Omental fat pad (tissue), 4 donors: ENCODE data around the gene WDR45B.

DNA sequence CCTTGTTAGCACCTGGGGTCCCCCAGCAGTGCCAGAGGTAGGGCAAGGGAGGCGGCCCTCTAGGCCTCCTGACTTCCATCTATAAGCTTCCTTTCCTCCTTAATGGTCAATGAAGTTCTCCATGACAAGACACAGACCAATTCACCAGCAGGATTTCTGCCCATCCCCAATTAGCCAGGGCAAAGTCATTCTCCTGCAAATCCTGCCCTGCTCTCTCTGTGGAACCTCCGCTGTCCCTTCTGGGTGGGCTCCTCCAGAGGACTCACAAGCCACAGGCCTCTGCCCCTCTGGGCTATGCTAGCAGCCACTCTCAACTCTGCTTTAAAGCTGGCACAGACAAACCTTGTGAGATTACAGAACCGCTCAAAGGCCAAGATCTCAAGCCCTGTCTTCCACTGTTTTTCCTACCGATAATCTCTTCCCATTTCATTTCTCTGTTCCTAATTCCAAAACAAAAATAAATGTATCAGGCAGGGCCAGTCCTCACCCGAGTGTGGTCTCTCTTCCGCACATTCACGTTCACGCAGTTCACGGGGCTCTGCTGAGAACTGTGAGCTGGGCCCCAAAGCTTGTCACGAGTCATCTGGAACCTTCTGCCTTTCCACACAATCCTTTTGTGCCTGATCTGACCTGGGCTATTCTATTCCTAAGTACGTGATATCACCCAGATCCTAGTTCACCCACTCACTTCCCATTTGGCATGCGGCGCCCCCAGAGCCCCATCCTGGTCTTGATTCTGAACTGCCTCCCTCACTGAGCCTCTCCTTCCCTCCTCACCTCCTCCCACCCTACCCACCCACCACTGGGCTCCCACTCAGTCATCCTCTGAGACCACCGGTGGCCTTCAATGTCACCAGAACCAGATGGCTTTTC is 18.8 kb downstream of the WDR45B start:
- PRO-cap: no peak
- RAMPAGE, long total RNA, 4 experiments: no peak in any of the 4 experiments

GRCh38 chr17:82648186-82649055 is at the start of gene WDR45B:
Gene WDR45B (minus strand): TSS chr17:82648444.
- PRO-cap: unidirectional peak, minus-strand start at chr17:82648444
- RAMPAGE, long total RNA, 4 experiments: start-site peak on the minus strand in 4 of 4 experiments, at chr17:82648313-82648461 at its widest, 95 to 2,193 reads per replicate

GRCh38 chr17:82781382-82782236 is 29.7 kb downstream of the TBCD start:
- PRO-cap: no peak
- RAMPAGE, long total RNA, 4 experiments: no peak in any of the 4 experiments

DNA sequence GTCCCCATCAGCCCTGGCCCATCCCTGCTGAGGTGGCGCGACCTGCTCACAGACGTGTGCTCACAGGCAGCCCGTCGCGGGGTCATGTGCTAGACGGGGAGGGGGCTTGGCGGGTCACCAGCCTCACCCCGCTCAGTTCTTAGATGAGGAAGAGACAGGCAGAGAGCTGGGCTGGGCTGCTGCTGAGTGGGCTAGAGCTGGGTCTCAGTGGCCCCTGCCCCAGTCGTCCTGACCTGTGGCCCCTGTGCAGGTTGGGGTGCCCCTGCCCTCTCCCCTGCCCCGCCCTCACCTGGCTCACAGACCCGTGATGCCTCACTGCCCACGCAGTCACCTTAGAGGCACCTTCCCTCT is 37.4 kb downstream of the TBCD start:
- PRO-cap: no peak
- RAMPAGE, long total RNA, 4 experiments: no peak in any of the 4 experiments

- PRO-cap: no peak
- RAMPAGE, long total RNA, 4 experiments: no peak in any of the 4 experiments
These were observed 40.3 kb downstream of the ZNF750 start for GRCh38 chr17:82799435-82799925.

- PRO-cap: no peak
- RAMPAGE, long total RNA, 4 experiments: no peak in any of the 4 experiments
These were observed 8.4 kb upstream of the ZNF750 start for GRCh38 chr17:82847996-82848790.

DNA sequence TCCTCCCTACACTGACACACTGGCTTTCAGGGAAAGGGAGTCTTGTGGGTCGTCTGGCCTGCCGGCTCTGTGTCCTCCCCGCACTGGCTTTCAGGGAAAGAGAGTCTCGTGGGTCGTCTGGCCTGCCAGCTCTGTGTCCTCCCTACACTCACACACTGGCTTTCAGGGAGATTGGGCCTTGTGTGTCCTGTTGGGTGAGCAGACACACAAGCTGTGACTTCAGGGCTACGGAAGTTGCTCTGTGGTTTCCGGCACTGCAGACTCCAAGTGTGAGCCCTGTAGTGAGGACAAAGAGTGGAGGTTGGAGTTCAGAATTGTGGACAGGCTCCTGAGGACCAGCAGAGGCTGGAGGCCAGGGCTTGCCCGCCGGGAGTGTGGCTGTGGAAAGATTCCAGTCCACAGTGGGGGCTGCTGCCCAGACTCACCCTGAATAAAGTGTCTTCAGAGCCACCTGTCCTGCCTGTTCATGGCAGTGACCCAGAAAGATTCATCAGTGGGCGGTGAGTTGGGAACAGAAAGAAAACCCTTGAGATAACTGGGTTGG is 19.6 kb upstream of the ZNF750 start:
- PRO-cap: no peak
- RAMPAGE, long total RNA, 4 experiments: no peak in any of the 4 experiments

- PRO-cap: no peak
- RAMPAGE, long total RNA, 4 experiments: no peak in any of the 4 experiments
These were observed 24.2 kb upstream of the ZNF750 start for GRCh38 chr17:82863907-82864607.

DNA sequence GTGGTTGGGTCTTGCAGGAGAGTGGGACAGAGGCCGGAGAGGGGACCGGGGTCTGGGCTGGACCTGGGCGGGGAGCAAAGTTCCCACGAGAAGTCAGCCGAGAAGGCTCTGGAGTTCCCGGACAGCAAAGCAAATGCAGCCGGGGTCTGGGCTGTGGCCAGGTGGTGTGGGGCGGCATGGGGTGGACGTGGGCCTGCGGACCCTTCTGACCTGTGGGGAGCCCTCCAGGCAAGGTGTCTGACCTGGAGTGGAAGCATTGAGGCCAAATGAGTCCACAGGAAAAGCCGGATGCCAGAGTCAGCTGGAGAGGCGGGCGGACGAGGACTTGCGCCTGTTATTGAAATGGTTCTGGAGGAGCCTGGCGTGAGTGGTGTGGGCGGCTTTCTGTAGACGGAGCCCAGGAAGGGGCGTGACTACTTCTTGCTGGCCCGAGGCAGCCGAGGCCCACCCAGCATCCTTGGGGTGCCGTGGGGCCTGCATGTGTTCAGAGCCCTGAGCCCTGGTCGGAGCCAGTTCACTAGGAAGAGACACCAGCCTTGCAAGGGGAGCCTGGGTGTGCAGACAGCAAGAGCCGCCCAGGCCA is 50.5 kb upstream of the ZNF750 start:
- PRO-cap: no peak
- RAMPAGE, long total RNA, 4 experiments: no peak in any of the 4 experiments

DNA sequence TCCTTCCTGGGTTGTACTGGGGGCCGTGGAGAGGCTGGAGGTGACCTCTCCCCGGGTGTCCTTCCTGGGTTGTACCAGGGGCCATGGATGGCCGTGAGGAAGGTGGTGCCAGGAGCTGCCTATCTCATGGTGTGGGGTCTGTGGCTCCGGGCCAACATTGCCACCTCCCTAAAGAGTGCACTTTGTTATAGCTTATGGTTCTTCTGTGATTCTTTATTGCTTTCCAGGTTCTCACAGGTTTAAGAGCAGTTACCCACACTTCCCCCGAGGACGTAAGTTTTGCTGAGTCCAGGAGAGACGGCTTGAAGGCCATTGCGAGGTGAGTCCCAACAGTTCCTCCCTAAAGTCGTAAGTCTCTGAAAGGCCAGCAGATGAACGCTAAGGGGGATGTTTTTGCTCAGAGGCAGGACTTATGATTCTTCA is 86.4 kb upstream of the ZNF750 start:
- PRO-cap: no peak
- RAMPAGE, long total RNA, 4 experiments: no peak in any of the 4 experiments

DNA sequence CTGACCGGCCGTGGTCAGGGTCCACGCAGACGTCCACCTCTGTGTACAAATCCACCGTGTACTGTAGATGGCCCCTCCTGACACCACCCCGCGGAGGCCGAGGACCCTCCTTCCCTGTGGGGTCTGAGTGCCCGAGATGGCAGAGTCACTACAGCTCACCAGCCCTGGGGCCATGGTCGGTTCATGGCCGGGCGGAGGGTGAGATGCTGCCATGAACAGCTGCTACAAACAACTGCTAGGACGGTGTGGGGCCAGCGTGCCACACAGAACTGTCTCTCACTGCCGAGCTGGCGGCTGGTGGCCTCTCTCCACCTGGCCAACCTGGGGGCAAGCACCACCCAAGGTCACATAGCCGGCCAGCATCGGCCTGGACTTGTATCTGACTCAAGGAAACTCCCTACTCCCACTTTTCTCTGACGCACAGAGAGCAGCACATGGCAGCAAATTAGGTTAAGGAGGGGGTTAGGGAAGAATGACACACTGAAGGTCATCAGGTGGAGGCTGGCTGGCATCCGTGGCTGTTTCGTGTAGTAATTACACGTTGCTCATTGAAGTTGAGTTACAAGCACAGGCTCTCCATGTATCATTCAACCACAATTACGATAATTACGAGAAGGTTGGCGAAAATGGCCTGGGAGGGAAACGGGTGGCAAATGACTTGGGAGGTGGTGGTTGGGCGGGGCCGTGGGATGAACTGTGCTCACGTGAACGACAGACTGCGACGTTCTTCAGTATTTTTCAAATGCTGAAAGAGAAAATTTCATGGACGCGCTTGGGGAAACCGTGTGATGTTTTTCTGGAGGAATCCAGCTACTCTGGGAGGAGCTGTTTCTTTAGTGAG is 4.2 kb upstream of the METRNL start:
- PRO-cap: no peak
- RAMPAGE, long total RNA, 4 experiments: no peak in any of the 4 experiments

DNA sequence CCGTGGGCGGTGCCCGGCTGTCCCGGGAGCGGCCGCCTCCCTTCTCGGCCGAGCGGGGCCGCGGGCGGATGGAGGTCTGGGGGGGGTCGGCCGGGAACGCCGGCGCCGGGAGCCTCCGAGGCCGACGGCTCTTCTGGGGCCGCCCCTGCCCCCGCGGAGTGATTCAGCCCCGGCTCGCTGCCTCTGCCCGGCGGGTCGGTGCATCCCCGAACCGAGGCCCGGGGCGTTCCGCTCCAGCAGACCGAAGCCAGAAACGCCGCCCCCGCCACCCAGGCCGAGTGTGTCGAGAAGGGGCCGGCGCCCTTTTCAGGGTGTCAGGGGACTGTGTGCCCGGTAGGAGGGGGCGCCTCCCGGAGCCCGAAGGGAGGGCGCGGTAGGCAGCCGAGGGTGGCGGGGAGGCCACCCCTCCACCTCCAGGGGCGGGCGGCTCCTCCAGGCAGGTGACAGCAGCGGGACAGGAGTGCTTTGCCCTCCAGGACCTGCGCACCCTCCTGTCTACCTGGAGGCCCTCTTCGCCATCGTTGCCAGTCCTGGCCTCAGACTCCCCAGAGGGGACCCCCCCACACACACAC is 1.8 kb downstream of the METRNL start:
- PRO-cap: no peak
- RAMPAGE, long total RNA, 4 experiments: no peak in any of the 4 experiments

DNA sequence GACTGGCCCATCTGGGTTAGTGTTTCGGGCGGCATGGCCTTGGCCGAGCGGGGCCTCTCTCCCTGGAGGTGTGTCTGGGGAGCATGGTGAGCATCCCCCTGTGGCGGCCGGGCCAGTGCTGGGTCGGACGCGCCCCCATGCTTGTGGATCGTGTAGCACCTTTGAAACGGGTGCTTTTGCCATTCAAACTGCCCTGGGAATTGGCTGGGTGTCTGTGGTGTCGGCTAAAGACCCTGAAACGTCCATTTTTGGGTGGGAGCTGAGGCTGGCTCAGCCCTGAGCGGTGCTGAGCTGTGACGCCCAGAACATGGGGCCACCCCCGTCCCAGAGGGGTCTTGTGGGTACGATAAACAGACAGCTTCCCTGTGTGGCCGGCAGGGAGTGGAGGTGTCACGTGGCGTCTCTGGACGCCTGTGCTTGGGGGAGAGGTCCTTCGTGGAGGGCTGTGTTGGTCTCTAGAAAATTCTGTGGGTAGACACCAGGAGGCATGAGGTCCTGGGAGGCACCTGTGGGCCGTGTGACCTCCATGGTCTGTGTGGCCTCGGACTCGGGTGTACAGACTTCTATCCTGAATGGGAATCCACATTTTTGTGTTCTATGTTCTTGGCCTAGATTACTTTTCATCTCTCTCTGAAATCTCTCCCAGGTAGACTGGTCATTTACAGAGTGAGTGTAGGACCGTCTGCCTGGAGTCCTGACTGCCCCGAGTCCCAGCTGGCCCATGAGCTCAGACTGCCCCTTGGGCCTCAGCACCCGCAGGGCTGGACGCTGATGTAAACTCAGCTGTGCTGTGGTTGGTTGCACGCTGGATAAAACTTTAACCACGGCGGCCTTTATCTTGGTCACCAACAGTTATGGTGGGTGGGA is 6.4 kb downstream of the METRNL start:
- PRO-cap: no peak
- RAMPAGE, long total RNA, 4 experiments: no peak in any of the 4 experiments

DNA sequence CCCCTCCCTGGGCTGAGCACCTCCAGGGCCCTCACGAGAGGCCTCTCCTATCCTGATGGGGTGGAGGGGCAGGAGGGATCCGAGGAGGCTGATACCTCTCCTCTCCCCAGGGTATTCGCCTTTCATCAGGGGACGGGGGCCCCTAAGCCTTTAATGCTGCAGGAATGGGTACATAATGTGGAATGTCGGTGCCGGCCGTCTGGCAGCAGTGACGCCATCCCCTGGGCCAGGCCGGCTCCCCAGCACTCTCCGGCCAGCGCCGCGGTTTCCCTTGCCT is 8.0 kb downstream of the METRNL start:
- PRO-cap: no peak
- RAMPAGE, long total RNA, 4 experiments: no peak in any of the 4 experiments

DNA sequence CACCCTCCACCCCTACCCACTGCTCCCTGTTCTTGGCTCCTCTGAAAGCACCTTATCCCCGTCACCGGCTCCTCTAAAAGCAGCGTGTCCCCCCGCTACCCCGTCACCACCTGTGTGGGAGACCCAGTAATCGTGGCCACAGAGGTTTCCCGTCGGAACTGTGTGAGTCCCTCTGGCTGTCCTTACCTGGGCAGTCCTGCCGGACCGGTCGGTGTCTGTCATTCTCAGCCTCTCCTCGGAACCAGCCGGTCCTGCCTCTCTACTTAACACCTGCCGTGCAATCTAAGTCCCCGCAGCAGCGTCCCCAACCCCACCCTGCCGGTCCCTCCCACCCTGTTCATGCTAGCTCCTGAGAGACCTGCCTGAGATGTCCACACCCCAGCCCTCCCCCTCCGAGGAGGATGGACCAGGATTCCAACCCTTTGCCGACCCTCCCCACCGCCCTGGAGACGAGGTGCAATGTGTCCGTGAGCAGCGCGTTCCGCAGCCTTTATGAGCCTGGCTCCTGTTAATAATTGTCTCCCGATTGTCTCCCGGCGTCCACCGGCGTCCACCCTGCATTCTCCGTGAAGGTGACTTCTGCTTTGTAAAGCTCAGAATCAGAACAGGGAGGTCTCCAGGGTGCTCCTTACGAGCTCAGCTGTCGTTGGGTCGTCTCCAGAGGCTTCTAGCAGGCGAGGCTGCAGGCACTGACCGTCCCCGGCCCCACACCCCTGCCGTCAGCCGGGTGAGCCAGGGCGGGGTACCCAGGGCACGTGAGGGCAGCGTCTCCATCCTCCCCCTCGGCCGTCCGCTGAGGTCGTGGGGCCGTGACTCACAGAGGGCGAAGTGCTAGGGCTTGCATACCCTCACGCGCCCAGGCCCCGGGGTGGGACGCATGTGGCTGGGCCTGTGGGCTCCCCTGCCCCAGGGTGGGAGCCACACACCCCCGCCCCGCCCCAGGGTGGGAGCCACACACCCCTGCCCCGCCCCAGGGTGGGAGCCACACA is 10.1 kb downstream of the METRNL start:
- PRO-cap: no peak
- RAMPAGE, long total RNA, 4 experiments: no peak in any of the 4 experiments

DNA sequence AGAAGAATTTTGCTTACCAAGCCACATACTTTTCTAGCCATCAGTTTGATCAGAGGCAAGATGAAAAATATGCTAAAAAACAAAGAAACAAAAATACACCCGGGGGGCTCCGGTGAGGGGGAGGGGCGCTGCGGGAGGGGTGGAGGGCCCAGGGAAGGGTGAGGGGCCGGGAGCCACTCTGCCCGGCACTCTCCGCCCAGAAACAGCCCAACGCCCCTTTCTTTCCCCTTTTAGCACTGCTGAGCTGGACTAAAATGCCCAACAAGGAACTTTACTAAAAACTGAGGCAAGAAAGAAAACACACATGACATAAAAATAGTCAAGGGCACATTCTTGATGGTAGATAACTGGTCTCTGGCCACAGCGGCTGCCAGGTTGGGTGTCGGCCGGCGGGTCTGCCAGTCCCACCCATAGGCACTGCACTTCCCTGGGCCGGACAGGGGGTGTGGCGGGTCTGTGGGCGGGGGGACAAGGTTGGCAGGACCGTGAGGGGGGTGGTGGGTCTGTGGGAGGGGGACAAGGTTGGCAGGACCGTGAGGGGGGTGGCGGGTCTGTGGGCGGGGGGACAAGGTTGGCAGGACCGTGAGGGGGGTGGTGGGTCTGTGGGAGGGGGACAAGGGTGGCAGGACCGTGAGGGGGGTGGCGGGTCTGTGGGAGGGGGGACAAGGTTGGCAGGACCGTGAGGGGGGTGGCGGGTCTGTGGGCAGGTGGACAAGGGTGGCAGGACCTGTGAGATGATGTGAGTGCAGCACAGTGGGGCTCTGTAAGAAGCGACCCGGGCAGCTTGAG is 20.9 kb downstream of the METRNL start:
- PRO-cap: no peak
- RAMPAGE, long total RNA, 4 experiments: no peak in any of the 4 experiments